BE2C (cell line): ENCODE results near the genes NIT2, LNP1 and ADGRG7.

- RRBS, result no CpG with 5 or more reads among the region's 8 CpGs
These were observed 40.3 kb downstream of the FILIP1L start for GRCh38 chr3:100073879-100074434.

DNA sequence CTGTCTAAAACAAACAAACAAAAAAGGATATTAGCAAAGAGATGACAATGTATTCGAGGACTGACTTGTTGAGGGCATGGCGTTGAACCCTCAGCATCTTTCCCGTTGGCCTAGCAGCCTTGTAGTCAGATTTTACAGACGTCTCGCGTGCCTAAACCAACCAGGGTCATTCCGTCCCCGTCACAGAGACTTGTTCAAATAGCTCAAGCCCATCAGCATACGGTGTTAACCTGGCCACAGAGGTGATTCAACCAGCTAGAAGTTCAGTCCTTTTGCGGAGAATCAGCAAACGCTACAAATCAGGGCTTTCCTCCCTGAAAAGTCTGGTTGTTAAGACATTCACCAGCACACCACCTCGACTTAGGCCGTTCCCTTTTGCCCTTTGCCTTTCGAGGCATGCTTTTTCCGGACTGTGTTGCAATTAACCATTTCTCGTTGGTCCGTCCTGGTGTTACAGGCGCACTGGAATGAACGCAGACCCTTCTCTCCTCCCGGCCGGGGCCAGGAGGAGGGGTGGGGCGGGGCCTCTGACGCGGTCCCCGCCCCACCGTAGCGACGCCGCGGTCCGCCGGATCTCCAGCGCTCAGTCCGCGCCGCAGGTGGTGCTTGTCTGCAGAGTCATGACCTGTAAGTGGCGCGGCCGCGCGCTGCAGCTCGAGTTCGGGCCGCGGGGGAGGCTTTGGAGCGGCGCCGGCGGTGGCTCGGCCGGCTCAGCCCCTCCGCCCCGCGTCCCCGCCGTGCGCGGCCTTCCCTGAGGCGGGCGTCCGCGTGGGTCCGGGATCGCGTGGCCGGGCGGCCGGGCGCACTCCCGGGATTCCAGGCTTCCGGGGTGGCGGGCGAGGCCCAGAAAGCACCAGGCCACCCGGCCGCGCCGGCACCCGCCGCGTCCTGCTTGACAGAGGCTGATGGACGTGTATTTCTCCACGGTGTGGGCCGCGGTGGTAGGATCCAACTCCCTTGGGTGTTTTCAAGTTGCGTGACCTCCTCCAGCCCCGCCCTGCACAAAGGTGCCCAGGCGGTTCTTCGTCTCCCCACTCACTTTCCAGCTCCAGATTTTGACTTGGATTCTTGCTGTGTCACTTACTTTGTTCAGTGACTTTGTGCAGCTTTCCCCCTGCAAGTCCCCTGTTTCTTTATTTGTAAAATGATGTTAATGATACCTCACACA lies at the start of gene NIT2:
Gene NIT2, plus strand, starts transcription at position 586 of the 1,168 bp plus-strand sequence.
- RRBS, result 1% methylated on average over 32 of the region's 88 CpGs

GRCh38 chr3:100401310-100401661 lies at the start of gene LNP1:
Gene LNP1, plus strand, starts transcription at chr3:100401539.
- RRBS, result no CpG with 5 or more reads among the region's 20 CpGs

GRCh38 chr3:100535334-100536047 lies 43.1 kb downstream of the TMEM45A start:
- RRBS, result no CpG with 5 or more reads among the region's 3 CpGs

DNA sequence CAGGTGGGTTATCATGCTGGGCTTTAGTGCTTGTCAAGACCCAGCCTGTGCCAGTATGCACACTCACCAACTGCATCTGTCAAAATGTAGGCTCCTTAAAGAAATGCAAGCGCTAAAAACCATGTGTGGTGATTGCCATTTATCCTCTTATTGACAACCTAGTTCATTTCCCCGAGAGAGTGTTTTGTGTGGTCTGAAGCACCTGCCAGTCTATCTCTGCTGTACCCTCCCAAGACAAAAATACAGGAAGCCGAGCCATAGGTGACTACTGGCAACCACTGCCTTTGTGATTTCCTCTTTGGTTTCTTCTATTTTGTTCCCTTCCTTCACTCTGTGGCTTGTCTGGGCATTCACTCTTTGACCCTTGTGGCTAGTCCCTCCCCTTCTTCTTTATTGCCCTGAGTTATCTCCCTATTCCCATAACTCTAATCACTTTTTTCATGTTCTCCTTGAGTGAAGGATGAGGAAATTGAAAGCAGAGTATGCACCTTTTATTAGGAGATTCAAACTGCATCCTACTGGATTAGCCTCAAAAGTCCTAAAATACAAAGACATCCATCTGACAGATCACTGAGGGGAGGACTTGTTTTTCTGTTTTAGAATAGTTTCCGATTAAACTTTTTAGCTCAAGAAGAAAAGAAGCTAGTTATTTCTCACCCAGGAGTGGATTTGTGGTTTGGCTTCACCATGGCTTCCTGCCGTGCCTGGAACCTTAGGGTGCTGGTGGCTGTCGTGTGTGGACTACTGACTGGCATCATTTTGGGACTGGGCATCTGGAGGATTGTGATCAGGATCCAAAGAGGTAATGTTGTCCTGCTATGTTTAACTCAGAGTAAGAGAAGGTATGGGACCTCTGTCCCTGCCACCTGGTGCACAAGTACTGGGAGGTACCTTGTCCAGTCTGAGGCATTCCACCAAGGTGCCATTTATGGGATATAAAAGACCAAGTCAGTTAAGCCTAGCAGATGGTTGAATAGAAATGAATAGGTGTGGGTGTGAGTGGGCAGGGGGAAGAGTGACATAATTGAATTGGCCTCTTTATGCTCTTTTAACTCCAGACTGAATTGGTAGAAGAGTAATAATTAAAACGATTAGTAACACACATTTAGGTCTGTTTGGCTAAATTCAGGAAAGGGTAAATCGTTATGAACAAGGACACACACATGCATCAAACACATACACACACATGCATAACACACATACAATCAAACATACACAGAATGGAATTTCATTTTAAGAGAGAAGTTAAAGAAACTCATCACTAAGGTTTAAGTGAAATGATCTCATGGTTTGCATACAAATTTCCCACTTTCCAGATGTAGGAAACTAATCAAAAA lies at the start of gene ADGRG7:
Gene ADGRG7, plus strand, starts transcription at position 432 of the 1,337 bp plus-strand sequence.
- RRBS, result no CpG with 5 or more reads among the region's 8 CpGs

GRCh38 chr3:100710321-100711167 lies 1.2 kb downstream of the TFG start:
- RRBS, result no CpG with 5 or more reads among the region's 14 CpGs

DNA sequence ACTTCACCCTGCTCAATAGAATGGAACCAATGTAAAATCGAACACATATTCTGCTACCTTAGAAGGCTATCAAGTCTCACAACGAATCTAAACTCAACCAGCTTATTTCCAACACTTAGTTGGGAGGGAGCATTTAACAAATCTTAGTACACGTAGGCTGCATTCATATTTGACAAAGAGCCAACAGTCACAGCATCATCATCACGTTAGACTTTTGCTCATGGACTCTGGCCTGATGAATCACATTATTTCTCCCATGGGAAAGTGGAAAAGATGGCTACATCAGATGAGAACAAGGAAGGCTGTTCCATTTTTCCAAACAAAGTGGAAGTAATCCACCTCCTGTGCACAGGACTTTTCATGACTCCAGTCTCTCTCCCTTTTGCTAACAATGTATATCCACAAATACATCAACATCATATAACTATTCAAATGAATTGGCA lies 64.2 kb downstream of the ABI3BP start:
- RRBS, result no CpG with 5 or more reads among the region's 4 CpGs

GRCh38 chr3:100982580-100983114 lies 10.6 kb downstream of the ABI3BP start:
- RRBS, result no CpG with 5 or more reads among the region's 4 CpGs

- RRBS, result no CpG with 5 or more reads among the region's 2 CpGs
These were observed 43.0 kb upstream of the ABI3BP start for GRCh38 chr3:101036073-101036829.

GRCh38 chr3:101216495-101217279 lies 103.7 kb downstream of the IMPG2 start:
- RRBS, result no CpG with 5 or more reads among the region's 3 CpGs

DNA sequence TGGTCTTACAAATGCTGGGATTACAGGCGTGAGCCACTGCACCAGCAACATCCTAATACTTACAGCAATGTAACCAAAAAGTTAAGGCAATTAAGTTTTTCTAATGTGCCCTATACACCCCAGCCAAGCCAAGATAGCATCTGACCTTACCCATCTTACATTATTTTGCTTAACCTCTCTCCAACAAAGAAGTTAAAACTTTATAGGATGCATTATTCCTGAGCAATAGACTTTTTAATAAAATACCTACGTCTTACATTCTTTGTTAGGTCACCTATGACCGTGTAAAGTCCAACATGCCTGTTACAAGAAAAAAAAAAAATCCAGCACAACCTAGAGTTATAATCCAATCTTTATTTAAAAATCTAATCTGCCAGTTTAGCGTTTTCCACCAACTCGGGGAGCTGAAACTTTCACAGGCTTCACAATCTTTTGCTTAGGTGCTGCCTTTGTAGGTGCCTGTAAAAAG lies 3.9 kb upstream of the ZBTB11 start:
- RRBS, result no CpG with 5 or more reads among the region's 5 CpGs

- RRBS, result no CpG with 5 or more reads among the region's 4 CpGs
These were observed 12.9 kb downstream of the NXPE3 start for GRCh38 chr3:101791728-101792472.

DNA sequence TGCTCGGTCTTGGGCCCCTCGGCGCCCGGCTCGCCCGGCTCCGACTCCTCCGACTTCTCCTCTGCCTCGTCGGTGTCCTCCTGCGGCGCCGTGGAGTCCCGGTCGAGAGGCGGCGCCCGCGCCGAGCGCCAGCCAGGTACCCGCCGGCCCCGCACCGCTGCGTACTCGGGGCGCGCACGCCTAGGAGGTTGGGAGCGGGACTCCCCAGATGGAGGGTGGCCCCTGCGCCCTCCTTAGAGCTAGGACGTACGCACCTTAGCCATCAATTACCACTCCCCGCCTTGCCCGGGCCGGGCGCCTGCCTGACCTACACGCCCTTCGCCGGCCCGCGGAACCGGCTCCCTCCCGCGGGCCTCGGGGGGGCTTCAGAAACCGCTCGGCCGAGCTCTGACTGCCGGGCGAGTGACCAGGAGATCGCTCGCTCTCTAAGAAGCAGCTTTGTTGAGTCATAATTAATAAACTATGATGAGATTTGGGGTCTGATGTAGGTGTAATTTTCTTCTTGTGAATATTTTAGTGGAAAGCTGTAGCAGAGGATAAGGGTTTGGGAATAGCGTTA lies 547 bp downstream of the NFKBIZ start:
- RRBS, result 1% methylated on average over 30 of the region's 55 CpGs

DNA sequence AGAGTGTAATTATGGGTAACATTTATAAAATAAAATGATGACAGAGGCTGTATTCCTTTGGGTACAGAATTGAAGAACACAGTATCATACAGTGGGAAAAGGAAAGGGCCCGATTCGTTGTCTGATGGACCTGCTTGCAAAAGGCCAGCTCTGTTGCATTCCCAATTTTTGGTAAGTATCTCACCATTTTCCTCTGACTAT lies 3.4 kb downstream of the NFKBIZ start:
- RRBS, result no CpG with 5 or more reads among the region's 2 CpGs

DNA sequence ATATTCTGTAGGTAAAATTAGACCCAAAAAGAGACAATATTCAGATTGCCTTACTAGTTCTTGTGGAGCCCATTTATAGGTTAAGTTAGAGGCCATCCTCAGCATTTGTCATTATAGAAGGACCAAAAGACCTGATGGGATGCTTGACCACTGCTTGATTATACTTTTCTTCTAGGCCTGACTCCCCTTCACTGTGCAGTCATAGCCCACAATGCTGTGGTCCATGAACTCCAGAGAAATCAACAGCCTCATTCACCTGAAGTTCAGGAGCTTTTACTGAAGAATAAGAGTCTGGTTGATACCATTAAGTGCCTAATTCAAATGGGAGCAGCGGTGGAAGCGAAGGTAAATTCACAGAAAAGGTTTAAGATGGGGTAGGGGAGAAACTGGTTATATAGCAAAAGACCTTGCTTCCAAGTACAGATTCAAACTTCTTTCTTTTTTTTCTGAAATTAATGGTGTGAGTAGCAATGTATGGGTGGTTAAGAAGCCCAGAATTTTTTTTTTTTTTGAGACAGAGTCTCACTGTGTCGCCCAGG lies 6.3 kb downstream of the NFKBIZ start:
- RRBS, result no CpG with 5 or more reads among the region's 3 CpGs

DNA sequence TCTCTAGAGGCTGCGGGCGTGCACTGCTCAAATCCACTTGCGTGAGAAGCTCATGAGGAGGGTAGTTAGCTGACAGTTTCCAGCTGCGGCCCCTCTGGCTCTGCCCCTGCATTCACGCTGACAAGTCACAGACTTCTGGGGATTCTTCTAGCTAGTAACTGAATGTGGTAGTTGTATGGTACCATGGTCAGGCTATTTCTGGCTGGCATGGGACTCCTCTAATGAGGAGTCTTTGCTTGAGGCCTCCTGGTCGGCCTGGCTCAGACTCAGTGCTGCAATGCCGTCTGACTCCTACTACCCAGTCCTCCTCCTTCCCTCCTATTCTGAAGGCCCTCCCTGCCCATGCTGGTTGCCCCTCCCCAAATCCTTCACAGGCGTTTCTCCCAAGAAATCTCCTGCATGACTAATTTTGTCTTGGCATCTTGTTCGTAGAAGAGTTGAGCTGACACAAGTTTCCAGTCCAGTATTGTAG lies 115.4 kb downstream of the NFKBIZ start:
- RRBS, result no CpG with 5 or more reads among the region's 9 CpGs

- RRBS, result no CpG with 5 or more reads among the region's 11 CpGs
These were observed 844.6 kb upstream of the ALCAM start for GRCh38 chr3:104522071-104522628.

DNA sequence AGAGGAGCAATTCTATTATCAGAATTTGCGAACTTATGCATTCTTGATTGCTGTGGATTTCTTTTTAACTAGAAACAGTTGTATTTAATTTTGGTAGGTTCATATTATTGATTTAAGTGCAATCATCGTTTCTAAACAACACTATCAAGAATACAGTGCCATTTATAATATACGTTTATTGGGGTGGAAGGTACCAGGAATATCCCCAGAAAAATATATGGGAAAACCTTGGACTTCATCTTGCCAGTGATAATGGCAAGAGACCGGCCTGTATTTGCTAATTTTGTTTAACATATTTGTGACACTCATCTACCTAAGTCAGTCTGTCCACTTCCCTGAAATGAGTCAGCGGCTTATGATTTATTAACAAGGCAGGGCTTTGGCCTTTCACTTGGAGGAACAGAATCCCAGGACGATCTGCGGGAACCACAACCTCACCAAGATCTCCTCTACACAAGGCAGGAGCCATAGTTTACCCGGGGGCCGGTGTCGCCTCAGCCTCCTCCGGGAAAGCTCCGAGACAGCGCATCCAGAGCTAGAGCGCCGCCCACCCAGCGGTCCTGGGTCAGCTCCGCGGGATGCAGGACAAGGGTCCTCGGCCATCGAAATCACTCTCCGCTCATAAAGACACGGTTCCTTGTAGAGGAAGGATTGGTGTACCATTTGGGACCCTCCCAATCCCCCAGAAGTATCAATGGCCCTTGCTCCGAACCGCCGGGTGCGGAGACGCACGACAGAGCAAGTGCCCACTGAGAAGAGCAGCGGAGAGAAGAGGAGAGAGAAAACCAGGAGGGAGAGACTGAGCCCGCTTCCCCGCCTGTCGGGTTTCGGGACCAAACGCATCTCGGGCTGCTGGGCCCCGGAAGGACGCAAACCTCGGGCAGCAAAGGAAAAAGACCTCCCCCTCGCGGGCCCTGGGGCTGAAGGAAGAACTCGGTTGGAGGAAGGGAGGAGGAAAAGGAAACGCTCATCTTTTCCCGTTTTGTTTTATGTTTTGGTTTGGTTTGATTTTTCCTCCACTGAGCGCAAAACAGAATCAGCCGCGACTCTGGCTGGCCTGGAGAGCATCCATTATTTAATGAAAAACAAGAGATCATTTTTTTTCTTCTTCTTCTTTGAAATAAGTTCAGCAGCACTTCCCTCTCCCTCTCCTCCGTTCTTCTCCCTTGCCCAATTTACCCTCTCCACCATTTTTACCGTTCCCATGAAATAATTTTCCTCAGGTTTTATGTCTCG lies 13.1 kb upstream of the ALCAM start:
- RRBS, result 100% methylated on average over 4 of the region's 49 CpGs